Ovary (tissue), 7 donors: ENCODE measurements around a stretch of chr2.

DNA sequence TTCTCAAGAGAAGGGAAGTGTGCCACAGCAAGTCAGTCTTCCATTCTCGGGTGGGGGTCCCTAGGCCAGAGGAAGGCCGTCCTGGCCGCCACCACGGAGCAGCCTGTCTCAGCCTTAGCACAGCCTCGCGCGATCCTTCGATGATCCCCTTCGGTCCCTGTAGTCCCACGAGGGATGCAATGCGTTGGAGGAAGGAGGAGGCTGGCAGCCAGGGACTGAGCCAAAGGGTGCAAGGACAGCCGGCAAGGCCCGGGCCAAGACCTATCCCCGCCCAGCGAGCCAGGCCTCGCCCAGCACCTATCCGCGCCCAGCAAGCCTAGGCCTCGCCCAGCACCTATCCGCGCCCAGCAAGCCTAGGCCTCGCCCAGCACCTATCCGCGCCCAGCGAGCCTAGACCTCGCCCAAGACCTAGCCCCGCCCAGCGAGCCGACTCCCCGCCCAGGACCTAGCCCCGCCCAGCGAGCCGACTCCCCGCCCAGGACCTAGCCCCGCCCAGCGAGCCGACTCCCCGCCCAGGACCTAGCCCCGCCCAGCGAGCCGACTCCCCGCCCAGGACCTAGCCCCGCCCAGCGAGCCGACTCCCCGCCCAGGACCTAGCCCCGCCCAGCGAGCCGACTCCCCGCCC, 787 bp upstream of the FARP2 start:
- PRO-cap, 7 experiments = peak in 6 of 7 experiments; most common minus-strand start position 410 of the sequence (in 6)
- RAMPAGE, long total RNA, 2 experiments = no peak in any of the 2 experiments

DNA sequence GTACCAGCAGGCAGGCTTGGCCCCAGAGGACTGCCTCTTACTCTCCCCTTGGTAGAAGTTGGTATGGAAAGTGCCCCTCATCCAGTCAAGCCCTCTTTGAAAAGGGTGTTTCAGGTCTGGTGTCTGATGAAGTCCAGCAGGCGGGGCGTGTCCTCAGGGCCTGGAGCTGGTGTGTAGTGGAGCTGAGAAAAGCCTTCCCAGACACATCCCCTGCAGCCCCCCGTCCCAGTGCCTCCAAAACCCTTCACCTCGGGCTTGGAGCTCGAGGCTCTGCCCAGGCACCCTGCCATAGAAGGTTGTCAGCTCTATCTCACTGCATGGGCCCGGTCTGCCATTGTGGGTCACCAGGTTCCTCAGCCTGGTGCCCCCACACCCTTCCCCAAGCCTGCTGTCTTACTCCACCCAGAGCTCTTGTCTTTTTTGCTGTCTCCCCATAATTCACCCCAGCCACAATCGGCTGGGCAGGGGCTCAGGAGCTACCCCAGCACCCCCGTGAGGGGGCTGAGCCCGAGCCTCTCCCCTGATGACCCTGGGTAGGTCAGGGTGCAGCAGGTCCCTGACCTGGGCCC, 16.5 kb downstream of the STK25 start:
- PRO-cap, 7 experiments = no peak in any of the 7 experiments
- RAMPAGE, long total RNA, 2 experiments = no peak in any of the 2 experiments

GRCh38 chr2:241508681-241509241, 377 bp upstream of the STK25 start:
- PRO-cap, 7 experiments = peak in 7 of 7 experiments; most common plus-strand start chr2:241508872 (in 7); most common minus-strand start chr2:241509050 (in 1)
- RAMPAGE, long total RNA, 2 experiments = no peak in any of the 2 experiments

GRCh38 chr2:241552113-241552675, 6.4 kb upstream of the BOK start:
- PRO-cap, 7 experiments = no peak in any of the 7 experiments
- RAMPAGE, long total RNA, 2 experiments = no peak in any of the 2 experiments

GRCh38 chr2:241660936-241661251, 23.4 kb downstream of the ATG4B start:
- PRO-cap, 7 experiments = no peak in any of the 7 experiments
- RAMPAGE, long total RNA, 2 experiments = no peak in any of the 2 experiments

DNA sequence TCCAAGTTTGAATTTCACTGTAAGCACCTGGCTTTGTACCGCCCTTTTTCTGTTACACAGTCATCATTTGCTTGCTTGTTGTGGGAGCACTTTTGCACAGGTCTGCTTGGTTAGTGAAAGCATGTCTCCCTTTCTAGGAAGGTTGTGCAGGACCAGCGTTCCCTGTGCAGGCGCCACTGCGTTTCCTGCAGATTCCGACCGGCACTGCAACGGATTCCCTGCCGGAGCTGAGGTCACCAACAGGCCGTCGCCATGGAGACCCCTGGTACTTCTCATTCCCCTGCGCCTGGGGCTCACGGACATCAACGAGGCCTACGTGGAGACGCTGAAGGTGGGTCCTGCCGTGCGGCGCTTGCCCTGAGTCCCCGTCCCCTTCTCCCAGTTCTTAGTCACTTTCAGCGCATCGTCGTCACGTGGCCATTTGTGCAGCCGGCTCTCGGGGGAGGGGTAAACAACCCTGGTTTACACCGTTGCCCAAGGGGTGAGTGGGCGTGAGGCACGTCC, 20.1 kb downstream of the DTYMK start:
- PRO-cap, 7 experiments = no peak in any of the 7 experiments
- RAMPAGE, long total RNA, 2 experiments = no peak in any of the 2 experiments

GRCh38 chr2:241695016-241695384, 6.8 kb upstream of the ING5 start:
- PRO-cap, 7 experiments = no peak in any of the 7 experiments
- RAMPAGE, long total RNA, 2 experiments = no peak in any of the 2 experiments

DNA sequence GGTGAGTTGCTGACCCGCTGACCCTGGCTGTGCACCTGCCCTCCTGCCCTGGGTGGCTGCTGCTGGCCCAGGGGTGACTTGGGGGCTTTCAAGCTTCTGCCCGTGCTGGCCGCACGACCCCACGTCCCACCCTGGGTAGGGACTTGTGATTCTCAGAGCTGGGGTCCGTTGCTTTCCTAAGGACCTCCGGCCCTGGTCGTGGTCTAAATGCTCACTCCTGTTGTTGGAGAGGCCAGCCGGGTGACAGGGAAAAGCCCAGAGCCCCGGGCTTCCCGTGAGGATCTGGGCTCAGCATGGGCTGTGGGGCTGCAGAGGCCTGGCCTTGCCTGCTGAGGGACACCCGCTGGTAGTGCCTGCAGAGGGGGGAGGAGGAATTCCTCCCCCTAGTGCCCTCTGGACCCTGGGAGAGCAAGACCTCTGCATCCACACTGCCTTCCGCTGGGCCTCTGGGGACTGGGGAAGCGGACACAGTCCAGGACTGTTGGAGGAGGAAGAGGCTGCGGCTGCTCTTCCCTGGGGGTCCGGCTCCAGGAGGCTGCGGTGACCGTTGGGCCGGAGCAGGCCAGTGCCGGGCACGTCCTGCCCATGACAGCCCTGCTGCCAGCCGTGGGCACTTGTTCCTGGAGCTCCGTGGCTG, 6.2 kb upstream of the GAL3ST2 start:
- PRO-cap, 7 experiments = no peak in any of the 7 experiments
- RAMPAGE, long total RNA, 2 experiments = no peak in any of the 2 experiments

- PRO-cap, 7 experiments = no peak in any of the 7 experiments
- RAMPAGE, long total RNA, 2 experiments = no peak in any of the 2 experiments
Observed at GRCh38 chr2:241773683-241773937, 3.0 kb upstream of the GAL3ST2 start.

DNA sequence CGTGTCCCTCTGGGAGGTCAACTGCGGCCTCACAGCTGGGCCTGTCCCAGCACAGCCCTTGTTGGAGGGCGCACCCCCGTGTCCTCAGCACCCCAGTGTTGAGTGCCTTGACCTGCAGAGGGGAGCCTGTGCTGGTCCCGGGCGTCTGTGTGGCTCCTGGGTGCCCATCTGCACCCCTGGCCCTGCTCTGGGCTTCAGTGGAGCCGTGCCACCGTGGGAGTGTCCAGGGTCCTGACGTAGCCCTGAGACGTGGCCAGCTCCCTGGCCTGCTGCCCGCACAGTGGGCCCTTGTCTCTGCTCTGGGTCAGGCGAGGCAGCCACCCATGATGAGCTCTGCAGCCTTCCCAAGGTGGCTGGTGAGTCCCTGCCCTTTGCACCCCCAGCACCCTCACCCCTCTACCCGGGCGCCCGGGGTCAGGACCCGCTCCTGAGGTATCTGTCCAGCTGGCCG, 2.1 kb downstream of the NEU4 start:
- PRO-cap, 7 experiments = no peak in any of the 7 experiments
- RAMPAGE, long total RNA, 2 experiments = no peak in any of the 2 experiments

DNA sequence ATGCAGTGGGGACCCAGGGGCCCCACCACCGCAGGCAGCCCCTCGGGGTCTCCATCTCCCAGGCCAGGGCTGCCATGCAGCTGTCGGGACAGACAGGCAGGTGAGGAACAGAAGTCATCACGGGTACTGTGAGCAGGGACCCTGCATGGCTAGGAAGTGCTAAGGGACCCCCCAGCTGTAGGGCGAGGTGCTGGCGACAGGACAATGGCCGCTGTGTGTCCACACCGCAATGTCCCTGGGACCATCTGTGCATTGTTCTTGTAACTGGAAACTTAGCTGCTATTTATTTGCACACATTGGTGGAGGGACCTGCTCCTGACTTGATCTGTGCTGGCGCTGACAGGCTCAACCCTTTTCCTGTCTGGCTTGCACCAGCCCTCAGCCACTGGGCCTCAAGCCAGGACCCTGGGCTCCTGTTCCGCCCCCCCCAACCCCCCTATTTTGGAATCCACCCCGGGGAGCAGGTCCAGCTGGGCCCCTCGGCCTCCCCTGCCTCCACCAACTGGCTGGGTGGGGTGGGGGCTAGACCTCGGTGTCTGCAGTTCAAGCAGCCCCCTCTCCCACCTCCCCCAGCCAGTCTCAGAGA, 3.9 kb downstream of the PDCD1 start:
- PRO-cap, 7 experiments = no peak in any of the 7 experiments
- RAMPAGE, long total RNA, 2 experiments = no peak in any of the 2 experiments

GRCh38 chr2:242085802-242086838, 185.9 kb upstream of the FAM240C start:
- PRO-cap, 7 experiments = peak in 2 of 7 experiments; most common plus-strand start chr2:242086099 (in 1)
- RAMPAGE, long total RNA, 2 experiments = no peak in any of the 2 experiments

DNA sequence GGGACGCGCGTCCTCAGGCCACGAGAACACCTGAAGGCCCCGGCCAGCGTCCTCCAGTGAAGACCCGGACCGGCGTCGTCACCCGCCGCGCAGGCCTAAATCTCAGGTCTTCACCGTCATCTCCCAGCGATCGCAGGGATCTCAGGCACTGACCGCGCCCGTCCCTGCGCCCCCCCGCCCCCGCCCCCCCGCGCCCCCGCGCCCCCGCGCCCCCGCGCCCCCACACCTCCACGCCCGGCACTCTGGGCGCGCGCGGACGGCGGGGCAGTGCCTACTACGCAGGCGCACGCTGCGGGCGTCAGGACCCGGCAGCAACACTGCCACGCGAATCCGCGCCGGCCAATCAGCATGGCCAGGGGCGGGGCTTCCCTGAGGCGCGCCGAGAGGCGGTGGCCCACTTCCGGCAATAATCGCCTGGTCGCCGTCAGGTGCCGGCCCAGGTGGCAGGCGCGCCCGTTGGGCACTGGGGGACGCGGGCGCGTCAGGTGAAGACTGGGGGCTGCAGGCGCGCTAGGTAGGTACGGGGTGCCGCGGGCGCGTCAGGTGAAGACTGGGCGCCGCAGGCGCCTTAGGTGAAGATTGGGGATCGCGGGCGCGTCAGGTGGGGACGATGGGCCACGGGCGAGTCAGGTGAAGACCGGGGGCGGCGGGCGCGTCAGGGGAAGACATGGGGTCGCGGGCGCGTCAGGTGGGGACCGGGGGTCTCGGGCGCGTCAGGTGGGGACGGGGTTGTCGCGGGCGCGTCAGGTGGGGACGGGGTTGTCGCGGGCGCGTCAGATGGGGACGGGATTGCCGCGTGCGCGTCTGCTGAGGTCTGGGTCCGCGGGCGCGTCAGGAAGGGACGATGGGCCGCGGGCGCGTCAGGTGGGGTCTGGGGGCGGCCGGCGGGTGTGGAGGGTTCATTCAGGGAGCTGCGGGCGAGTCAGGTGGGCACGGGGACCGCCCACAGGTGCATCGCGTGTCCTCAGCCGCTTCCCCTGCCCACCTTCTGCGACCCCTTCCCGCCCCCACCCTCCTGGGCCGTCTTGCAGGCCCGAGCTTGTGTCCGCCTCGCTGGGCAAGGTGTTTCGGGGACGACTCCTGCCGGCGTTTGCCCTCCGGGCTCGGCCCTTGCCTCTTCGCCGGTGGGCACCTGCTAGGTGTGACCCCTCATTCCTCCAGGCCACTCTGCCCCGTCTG, 188.4 kb upstream of the FAM240C start:
- PRO-cap, 7 experiments = peak in 7 of 7 experiments; most common plus-strand start position 418 of the sequence (in 3); most common minus-strand start position 269 of the sequence (in 7)
- RAMPAGE, long total RNA, 2 experiments = start-site peak on the plus strand in 1 of 2 experiments, centred at position 386 of the sequence, 21 reads per replicate